ENCODE results near the gene PPP1R1C.

- RRBS, 2 experiments: no CpG with 5 or more reads among the region's 6 CpGs
CAGE:
- cytosol, long polyA minus RNA: no peak
- cytosol, long polyA plus RNA: no peak
- long polyA plus RNA: no peak
- nucleus, long polyA minus RNA: no peak
- nucleus, long polyA plus RNA: no peak
Measured at GRCh38 chr2:180125704-180126012, 118.6 kb upstream of the CWC22 start.

GRCh38 chr2:180590876-180591360 lies 389.5 kb upstream of the UBE2E3 start:
- RRBS, 2 experiments: no CpG with 5 or more reads among the region's 8 CpGs
CAGE:
- cytosol, long polyA minus RNA: no peak
- cytosol, long polyA plus RNA: no peak
- long polyA plus RNA: no peak
- nucleus, long polyA minus RNA: no peak
- nucleus, long polyA plus RNA: no peak

- RRBS, 2 experiments: no CpG with 5 or more reads among the region's 13 CpGs
CAGE:
- cytosol, long polyA minus RNA: no peak
- cytosol, long polyA plus RNA: no peak
- long polyA plus RNA: no peak
- nucleus, long polyA minus RNA: no peak
- nucleus, long polyA plus RNA: no peak
Measured at GRCh38 chr2:180981655-180982433, 1.4 kb downstream of the UBE2E3 start.

GRCh38 chr2:181013080-181014120 lies 33.0 kb downstream of the UBE2E3 start:
- RRBS, 2 experiments: no CpG with 5 or more reads among the region's 3 CpGs
CAGE:
- cytosol, long polyA minus RNA: no peak
- cytosol, long polyA plus RNA: no peak
- long polyA plus RNA: no peak
- nucleus, long polyA minus RNA: no peak
- nucleus, long polyA plus RNA: start-site peak on the plus strand at chr2:181013583-181014233, 181 and 24 reads in 2 replicates

GRCh38 chr2:181678101-181678920 lies 2.0 kb downstream of the NEUROD1 start:
- RRBS, 2 experiments: no CpG with 5 or more reads among the region's 49 CpGs
CAGE:
- cytosol, long polyA minus RNA: no peak
- cytosol, long polyA plus RNA: no peak
- long polyA plus RNA: no peak
- nucleus, long polyA minus RNA: no peak
- nucleus, long polyA plus RNA: no peak

- RRBS, 2 experiments: no CpG with 5 or more reads among the region's 9 CpGs
CAGE:
- cytosol, long polyA minus RNA: no peak
- cytosol, long polyA plus RNA: no peak
- long polyA plus RNA: no peak
- nucleus, long polyA minus RNA: no peak
- nucleus, long polyA plus RNA: no peak
Measured at GRCh38 chr2:181803883-181804464, 87.6 kb upstream of the ITPRID2 start.

- RRBS, 2 experiments: no CpG with 5 or more reads among the region's 10 CpGs
CAGE:
- cytosol, long polyA minus RNA: no peak
- cytosol, long polyA plus RNA: no peak
- long polyA plus RNA: no peak
- nucleus, long polyA minus RNA: no peak
- nucleus, long polyA plus RNA: no peak
Measured at GRCh38 chr2:181810670-181811740, 80.5 kb upstream of the ITPRID2 start.

GRCh38 chr2:181876403-181877221 lies 14.9 kb upstream of the ITPRID2 start:
- RRBS, 2 experiments: no CpG with 5 or more reads among the region's 5 CpGs
CAGE:
- cytosol, long polyA minus RNA: no peak
- cytosol, long polyA plus RNA: no peak
- long polyA plus RNA: no peak
- nucleus, long polyA minus RNA: no peak
- nucleus, long polyA plus RNA: no peak

DNA sequence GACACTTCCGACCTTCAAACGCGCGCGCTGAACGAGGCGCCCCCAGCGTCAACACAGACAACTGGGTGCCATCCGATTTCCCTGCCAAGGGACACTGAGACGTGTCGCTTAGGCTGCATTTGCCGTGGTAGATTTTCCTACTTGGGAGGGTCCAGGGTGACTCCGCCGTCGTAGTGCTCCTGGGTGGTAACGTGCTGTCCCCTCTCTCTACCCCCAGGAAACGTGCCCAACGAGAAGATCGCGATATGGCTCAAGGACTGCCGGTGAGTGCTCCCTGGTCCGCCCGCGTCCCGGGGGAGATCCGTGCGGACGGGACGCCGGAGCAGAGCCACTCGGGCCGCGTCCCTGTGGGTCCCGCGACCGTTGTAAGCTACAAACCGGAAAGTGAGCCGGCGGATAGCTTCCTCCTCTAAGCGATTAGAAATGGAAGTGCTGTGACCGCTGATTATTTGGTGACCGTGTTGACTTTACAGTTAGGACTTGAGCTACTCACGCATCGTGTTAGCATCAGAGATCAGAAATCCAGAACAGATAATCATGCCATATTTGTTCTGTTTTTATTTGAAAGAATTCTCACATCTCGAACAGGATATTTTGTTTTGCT lies 970 bp downstream of the ITPRID2 start:
- RRBS, 2 experiments: under 1 to 2% methylated on average over 8 of the region's 45 CpGs
CAGE:
- cytosol, long polyA minus RNA: no peak
- cytosol, long polyA plus RNA: no peak
- long polyA plus RNA: no peak
- nucleus, long polyA minus RNA: no peak
- nucleus, long polyA plus RNA: no peak

GRCh38 chr2:181896332-181896779 lies 4.8 kb downstream of the ITPRID2 start:
- RRBS, 2 experiments: no CpG with 5 or more reads among the region's 2 CpGs
CAGE:
- cytosol, long polyA minus RNA: no peak
- cytosol, long polyA plus RNA: no peak
- long polyA plus RNA: no peak
- nucleus, long polyA minus RNA: no peak
- nucleus, long polyA plus RNA: no peak

DNA sequence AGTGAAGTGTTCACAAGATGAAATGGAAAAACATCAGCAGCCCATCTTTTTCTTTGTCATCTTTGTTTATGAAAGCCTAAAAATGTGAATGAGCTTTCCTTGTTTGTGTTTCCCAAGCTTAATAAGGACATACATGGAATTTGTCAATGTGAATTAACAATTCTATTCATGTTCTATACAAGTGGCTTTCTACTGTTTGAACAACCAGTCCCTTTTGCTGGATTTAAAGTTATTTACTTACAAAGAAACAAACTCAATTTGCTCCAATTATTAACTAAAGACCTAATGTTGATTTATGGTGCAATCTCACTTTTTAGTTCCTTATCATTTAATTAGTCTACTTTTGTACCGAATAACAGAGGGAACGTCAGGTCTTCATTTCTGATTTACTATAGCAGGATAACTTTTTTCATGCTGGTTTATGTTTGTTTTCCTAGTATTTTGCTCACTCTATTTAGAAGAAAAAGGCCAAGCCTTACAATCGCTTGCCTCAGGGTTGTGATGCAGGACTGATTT lies 41.9 kb upstream of the PPP1R1C start:
- RRBS, 2 experiments: no CpG with 5 or more reads among the region's 3 CpGs
CAGE:
- cytosol, long polyA minus RNA: no peak
- cytosol, long polyA plus RNA: no peak
- long polyA plus RNA: no peak
- nucleus, long polyA minus RNA: no peak
- nucleus, long polyA plus RNA: no peak

DNA sequence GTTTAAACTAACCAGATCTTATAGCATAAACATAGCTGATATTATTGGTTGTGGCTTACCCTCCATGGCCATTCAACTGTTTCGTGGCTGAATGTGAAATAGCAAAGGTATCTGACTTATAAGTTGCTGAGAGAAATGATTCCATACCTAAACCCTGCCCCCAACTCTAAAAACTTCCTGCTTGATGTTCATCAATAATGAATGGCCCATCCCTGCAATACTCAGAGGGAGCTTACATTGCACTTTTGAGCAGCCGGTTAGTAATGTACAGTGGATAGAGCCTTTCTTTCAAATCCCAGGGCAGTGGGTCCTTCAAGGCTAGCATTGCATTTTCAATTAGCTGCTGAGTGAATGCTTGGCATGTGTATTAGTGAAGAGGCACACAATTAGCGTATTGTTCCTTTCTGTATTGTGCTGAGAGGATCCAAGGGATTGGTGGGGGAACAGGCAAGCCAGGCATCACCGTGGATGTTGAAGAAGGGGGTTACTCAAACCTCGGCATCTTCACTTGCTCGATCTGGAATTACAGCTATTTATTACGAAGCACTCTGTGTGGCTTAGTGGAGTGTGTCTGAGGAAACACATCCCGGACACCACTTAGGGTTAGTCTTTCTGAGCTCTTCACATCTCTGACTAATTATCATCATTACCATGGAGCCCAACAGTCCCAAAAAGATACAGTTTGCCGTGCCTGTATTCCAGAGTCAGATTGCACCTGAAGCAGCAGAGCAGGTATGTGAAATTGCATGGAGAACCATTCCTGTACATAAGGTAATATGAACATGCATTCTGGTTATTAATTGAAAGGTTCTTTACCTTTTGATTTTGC lies at the start of gene PPP1R1C:
PPP1R1C (plus strand) TSS at position 394 of the 829 bp plus-strand sequence.
- RRBS, 2 experiments: no CpG with 5 or more reads among the region's 9 CpGs
CAGE:
- cytosol, long polyA minus RNA: no peak
- cytosol, long polyA plus RNA: no peak
- long polyA plus RNA: no peak
- nucleus, long polyA minus RNA: no peak
- nucleus, long polyA plus RNA: no peak

- RRBS, 2 experiments: no CpG with 5 or more reads among the region's 10 CpGs
CAGE:
- cytosol, long polyA minus RNA: no peak
- cytosol, long polyA plus RNA: no peak
- long polyA plus RNA: no peak
- nucleus, long polyA minus RNA: no peak
- nucleus, long polyA plus RNA: no peak
Measured at GRCh38 chr2:182522126-182522990, 95.5 kb upstream of the PDE1A start.

DNA sequence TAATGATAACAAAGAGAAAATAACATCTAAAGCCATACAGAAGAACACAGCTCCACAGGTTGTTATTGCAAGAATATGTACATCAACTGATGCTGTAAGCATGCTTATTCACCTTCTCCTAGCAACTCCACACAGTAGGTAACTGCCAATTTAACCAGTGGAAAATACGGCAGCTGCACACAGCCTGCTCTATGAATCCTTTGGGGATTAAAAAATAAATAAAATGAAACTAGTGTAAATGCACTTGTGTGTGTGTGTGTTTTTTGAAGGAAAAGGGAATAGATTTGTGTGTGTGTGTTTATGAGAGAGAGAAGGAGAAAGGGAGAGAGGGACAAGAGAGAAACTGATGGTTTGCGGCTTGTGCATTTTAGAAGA lies 96.1 kb upstream of the PDE1A start:
- RRBS, 2 experiments: no CpG with 5 or more reads among the region's 2 CpGs
CAGE:
- cytosol, long polyA minus RNA: no peak
- cytosol, long polyA plus RNA: no peak
- long polyA plus RNA: no peak
- nucleus, long polyA minus RNA: no peak
- nucleus, long polyA plus RNA: no peak

DNA sequence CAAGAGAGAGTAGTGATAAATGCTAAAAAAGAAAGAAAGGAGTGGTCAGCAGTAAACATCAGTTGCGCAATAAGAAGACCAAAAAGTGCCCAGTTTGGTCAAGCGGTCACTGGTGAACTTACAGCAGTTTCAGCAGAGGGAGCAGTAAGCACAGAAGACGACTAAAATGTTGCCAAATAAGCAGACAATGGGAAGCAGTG lies 45.8 kb downstream of the DNAJC10 start:
- RRBS, 2 experiments: no CpG with 5 or more reads among the region's 3 CpGs
CAGE:
- cytosol, long polyA minus RNA: no peak
- cytosol, long polyA plus RNA: no peak
- long polyA plus RNA: no peak
- nucleus, long polyA minus RNA: no peak
- nucleus, long polyA plus RNA: no peak

DNA sequence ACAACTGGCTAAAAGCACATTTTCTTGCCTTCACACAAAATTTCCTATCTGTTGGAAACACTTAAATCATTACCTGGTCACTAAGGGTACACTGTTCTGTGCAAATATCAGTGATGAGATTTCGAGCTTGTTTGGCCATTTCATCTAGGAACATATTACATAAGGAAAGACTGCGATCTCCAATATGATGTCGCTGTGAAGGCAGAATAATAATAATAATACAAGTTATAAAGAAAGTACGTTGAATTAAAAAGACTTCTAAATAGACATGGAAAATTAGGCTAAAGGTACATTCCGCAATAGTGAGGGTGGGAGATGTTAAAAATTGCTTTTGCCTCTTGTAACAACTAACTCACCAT lies 76.2 kb downstream of the NCKAP1 start:
- RRBS, 2 experiments: no CpG with 5 or more reads among the region's 5 CpGs
CAGE:
- cytosol, long polyA minus RNA: no peak
- cytosol, long polyA plus RNA: no peak
- long polyA plus RNA: no peak
- nucleus, long polyA minus RNA: no peak
- nucleus, long polyA plus RNA: no peak

DNA sequence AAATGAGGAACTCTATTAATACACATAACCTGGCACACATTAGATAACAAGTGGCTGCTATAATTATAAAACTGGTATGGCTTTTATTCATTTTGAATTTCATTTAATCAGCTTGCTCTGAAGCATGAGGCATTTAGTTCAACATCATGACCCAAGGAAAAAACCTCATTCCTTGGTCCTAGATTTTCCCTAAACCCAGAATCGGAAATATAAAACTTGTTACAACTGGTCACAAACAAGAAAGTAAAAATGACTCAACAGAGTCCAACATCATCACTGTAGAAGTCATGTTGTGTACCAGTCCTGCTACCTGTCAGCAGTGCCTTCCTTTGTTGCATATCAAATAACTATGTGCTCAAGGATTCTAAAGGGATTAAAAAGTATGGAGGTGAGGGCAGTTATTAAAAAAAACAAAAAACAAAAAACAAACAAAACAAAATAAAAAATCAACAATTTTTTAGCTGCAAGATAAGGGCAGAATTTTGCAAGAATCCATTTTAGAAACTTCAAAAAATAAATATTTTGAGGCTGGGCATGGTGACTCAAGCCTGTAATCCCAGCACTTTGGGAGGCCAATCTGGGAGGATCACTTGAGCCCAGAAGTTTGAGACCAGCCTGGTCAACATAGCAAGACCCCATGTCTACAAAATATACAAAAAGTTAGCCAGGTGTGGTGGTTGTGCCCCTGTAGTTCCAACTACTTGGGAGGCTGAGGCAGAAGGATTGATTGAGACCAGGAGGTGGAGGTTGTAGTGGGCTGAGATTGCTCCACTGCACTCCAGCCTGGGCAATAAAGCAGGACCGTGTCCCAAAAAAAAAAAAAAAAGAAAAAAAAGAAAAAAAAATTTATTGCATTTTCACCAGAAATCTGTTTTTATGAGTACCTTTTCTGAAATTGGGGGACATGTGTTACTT lies 18.3 kb downstream of the NCKAP1 start:
- RRBS, 2 experiments: no CpG with 5 or more reads among the region's 2 CpGs
CAGE:
- cytosol, long polyA minus RNA: no peak
- cytosol, long polyA plus RNA: no peak
- long polyA plus RNA: no peak
- nucleus, long polyA minus RNA: start-site peak on the minus strand centred at position 516 of the sequence, 130 bp wide, 21 reads
- nucleus, long polyA plus RNA: no peak

- RRBS, 2 experiments: no CpG with 5 or more reads among the region's 5 CpGs
CAGE:
- cytosol, long polyA minus RNA: no peak
- cytosol, long polyA plus RNA: no peak
- long polyA plus RNA: no peak
- nucleus, long polyA minus RNA: no peak
- nucleus, long polyA plus RNA: no peak
Measured at GRCh38 chr2:183089223-183089844, 10.8 kb downstream of the DUSP19 start.

DNA sequence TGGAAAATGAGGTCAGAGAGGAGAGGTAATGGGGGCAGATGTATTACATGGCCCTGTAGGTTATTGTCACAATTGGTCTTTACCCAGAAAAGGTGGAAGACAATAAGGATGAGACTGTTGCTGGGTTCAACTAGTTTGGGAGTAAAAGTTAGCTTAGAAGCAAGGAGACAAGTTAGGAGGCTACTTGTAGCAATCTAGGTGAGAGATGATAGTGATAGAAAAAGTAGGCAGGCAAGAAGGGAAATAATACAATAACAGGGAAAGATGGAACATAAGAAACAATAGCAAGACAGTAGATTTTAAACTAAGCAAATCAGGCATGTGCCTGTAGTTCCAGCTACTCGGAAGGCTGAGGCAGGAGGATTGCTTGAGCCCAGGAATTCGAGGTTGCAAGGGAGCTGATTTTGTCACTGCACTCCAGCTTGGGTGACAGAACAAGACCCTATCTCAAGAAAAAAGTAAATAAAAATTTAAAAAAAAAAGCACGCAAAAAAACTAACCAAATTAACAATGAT lies 11.2 kb downstream of the NUP35 start:
- RRBS, 2 experiments: no CpG with 5 or more reads among the region's 3 CpGs
CAGE:
- cytosol, long polyA minus RNA: no peak
- cytosol, long polyA plus RNA: no peak
- long polyA plus RNA: no peak
- nucleus, long polyA minus RNA: no peak
- nucleus, long polyA plus RNA: no peak

GRCh38 chr2:185289563-185289938 lies 449.1 kb upstream of the FSIP2 start:
- RRBS, 2 experiments: no CpG with 5 or more reads among the region's 4 CpGs
CAGE:
- cytosol, long polyA minus RNA: no peak
- cytosol, long polyA plus RNA: no peak
- long polyA plus RNA: no peak
- nucleus, long polyA minus RNA: no peak
- nucleus, long polyA plus RNA: no peak

Measured in HepG2 (cell line).